SK-MEL-5 (cell line): ENCODE measurements around a stretch of chr5.

RAMPAGE:
- cytosol, long total RNA, result no peak
- long total RNA, result no peak
- nucleus, long total RNA, result no peak
These were observed 236.7 kb downstream of the SEMA6A start for GRCh38 chr5:116337764-116338567.

DNA sequence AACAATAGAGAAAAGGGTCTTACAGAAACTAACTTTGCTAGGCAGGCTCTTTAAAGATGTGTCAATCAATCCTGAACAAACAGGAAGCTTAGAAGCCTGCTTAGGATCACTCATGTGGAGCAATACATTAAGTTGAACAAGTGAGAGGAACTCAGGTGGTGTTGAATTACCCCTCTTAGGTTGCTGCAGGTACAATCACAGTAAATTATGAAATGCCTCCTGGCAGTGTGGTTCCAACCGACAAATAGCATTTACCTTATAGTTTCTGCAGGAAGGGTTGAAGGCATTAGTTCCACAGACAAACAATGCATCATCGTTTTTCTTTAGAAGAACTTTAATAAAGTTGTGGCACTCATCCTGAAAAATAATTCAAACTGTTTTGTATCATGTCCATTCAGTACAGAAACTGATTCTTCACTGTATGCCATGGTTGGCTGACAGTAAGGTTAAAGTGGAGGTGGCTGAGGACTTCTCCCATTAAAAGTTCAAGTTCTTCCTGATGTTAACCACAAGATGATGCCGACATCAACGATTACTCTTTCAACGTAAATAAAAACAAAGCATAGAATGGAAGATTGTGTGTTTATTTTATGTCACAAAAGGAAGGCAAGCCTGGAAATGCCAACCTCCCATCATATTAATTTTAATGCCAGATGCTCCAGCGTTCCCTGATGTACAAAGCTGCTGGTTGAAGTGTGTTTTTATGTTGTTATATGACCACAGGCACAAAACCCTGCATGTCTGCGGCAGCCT is 79.3 kb downstream of the SEMA6A start:
RAMPAGE:
- cytosol, long total RNA, result no peak
- long total RNA, result no peak
- nucleus, long total RNA, result no peak

GRCh38 chr5:116545928-116546881 is 28.4 kb downstream of the SEMA6A start:
RAMPAGE:
- cytosol, long total RNA, result no peak
- long total RNA, result no peak
- nucleus, long total RNA, result no peak

RAMPAGE:
- cytosol, long total RNA, result no peak
- long total RNA, result no peak
- nucleus, long total RNA, result no peak
These were observed 107.0 kb upstream of the SEMA6A start for GRCh38 chr5:116681669-116682007.

RAMPAGE:
- cytosol, long total RNA, result no peak
- long total RNA, result no peak
- nucleus, long total RNA, result no peak
These were observed 189.6 kb upstream of the SEMA6A start for GRCh38 chr5:116764097-116764687.

GRCh38 chr5:117454747-117455350 is 880.2 kb upstream of the SEMA6A start:
RAMPAGE:
- cytosol, long total RNA, result no peak
- long total RNA, result no peak
- nucleus, long total RNA, result no peak

DNA sequence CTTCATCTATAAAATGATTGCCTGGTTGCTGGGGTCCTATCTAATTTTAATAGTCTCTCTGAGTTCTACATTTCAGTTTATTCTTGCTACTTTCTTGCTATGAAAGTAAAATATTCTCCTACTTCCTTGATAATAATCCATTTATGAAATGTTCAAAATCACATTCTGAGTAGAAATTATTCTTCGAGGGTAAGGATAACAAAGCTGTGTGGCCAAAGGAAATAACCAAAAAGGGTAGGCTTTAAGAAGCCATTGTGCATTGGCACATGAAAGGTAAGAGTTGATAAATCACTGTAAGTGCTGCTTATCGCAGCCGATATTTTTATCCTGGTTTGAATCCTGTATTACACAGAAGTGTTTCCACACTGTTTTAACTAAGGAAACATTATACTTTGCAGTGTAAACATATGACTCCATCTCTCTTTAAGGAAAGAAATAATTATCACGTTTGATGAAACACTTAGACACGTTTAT is 85.9 kb upstream of the TNFAIP8 start:
RAMPAGE:
- cytosol, long total RNA, result no peak
- long total RNA, result no peak
- nucleus, long total RNA, result no peak

DNA sequence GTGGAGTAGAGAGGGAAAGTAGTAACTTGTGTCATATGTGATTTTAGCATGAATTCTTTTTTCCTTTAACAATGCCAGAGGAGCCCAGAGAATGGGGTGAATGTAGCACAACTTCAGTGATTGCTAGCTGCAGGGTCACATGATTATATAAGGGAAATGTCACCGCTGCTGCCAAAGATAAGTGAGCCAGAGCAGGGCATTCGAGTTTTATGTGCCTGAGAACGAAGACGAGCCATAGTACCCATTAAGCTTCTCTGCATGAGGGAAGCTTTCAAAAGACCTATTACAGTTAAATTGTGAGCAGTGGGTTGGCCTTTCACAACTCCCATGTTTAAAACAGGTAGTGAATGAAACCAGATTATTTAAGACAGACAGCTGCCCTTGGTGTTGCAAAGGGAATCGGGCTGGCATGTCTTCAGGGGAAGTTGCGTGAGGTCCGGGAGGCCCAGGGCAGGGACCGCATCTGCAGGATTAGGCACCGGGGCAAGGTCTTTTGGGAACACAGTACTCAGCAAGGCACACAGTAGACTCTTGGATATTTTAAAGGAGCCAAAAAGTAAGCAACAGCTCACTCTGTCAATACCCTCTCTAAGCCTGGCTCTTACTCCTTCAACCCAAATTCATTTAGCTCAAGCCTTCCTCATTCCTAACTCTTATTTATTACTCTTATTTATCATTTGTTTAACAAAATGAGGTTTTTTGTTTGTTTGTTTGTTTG is 82.3 kb upstream of the TNFAIP8 start:
RAMPAGE:
- cytosol, long total RNA, result no peak
- long total RNA, result no peak
- nucleus, long total RNA, result no peak

DNA sequence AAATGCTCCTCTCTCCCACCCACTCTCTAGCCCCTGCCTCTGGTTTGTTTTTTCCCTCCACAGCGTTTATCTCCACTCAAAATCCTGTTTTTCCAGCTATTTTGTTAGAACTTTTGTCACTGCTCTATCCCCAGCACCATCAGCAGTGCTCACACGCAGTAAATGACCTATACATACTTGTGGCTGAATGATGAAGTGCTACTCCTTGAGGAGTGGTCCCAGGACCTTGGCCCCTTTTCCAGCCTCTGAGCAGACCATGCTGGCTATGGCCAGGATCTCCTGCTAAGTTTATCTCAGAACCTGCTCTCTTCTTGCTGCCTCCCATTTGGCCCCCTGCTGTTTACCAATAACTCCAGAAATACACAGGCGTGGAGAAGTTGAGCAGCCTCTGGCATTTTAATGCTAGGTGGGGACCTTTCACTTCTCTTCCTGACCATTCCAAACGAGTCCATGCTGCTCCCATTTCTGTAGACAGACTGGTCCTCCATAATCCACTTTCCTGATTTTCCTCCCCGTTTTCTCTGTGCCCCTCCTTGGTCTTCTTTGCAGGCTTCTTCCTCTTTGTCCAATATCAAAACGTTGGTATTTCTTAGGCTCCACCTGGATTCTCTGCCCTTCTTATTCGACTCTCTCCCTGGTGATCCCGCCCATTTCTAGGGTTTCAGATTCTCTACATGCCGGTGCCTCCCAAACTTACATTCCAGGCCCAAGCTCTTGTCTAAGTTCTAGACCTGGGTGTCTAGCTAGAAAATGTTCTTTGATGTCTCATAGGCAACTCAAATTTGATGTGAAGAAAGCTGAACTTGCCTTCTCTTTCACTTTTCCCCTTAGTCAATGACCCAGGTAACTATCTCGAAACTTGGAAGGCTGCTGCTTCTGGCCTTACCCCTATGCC is 33.4 kb upstream of the TNFAIP8 start:
RAMPAGE:
- cytosol, long total RNA, result no peak
- long total RNA, result no peak
- nucleus, long total RNA, result no peak

GRCh38 chr5:119336206-119336621 is 19.6 kb upstream of the TNFAIP8 start:
RAMPAGE:
- cytosol, long total RNA, result no peak
- long total RNA, result no peak
- nucleus, long total RNA, result no peak

GRCh38 chr5:119337607-119338014 is 18.2 kb upstream of the TNFAIP8 start:
RAMPAGE:
- cytosol, long total RNA, result no peak
- long total RNA, result no peak
- nucleus, long total RNA, result no peak

DNA sequence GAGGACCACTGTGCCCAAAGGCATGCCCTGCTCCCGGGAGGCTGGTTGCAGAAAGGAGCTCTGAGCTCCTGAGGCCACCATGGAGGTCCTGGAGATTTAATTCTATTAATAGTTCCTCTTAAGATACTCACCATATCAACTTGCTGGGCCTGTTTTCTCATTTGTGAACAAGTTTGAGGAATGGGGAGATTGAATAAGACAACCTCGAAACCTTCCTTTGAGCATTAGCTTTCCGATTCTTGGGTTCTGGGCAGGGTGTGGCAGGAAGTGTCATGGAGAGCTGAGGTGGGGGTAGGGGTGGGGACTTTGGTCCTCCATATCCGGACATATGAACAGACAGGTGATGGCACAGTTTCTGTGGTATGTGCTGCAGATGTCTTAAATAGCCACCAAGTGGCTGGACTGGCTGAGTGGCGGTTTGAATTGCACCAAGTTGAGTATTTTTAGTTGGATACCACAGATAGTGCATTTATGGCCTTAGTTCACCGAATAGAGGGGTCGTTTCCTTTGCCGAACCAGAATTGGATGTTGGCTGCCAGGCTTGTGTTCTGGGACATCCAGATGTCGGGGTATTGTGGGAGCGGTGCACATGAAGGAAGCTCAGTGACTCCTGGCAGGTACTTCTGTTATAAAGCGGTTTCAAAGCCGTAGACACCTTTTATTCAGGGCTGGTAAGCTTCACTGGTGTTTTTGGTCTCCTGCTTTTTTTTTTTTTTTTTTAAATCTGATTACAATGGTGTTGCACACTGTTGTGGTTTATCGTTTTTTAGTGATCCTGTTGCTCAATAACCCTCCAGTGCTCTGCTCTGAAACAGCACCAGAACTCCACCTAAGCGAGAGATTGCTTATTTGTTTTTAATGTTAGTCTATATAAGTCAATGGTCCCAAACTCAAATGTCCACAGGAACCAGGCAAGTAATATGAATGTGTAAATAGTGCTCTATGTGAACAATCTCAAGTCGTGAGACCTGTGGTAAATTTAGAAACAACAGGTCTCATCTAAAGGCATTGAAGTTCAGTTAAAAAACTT is 15.1 kb upstream of the TNFAIP8 start:
RAMPAGE:
- cytosol, long total RNA, result no peak
- long total RNA, result no peak
- nucleus, long total RNA, result no peak

DNA sequence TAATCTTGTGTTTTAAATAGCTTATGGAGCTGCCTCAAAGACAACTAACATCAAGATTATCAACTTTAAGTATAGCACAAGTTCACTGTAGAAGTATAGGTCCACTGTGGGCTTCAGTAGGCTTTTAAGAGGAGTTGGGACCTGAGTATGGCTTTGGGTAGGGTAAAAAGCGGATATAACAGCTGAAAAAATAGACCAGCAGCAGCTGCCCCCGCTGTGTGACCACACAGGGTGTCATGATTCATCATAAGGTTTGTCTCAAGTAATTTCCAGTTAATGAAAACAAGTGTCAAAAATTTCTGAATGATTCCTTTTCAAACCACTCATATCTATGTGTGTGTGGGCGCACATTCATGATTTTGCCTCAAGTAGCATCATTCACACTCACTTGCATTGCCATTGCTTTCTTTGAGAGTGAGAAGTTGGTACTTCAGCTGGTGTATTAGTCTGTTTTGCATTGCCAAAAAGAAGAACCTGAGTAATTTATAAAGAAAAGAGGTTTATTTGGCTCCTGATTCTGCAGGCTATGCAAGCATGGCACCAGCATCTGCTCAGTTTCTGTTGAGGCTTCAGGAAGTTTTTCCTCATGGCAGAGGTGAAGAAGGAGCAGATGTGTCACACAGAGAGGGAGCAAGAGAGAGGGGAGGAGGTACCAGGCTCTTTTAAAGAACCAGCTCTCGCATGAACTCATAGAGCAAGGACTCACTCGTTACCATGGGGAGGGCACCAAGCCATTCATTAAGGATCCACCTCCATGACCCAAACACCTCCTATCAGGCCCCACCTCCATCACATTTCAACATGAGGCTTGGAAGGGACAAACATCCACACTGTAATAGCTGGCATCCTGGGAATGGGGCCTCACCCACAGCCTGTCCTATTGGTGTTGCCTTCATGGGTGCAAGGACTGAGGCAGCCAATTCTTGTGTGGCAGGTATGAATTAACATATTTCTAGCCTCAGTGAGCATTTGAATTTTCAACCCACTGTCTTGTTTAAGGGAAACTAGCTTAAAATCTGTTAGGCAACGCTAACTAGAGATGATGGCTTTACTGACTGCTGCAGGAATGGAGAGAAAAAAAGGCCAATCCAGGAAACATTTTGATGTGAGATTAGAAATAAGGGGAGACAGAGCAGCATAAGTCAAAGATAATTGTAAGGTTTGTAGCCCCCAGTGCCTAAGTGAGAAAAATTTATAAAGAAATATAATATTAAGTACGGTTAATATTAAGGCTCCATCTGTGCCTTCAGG is 11.8 kb upstream of the TNFAIP8 start:
RAMPAGE:
- cytosol, long total RNA, result no peak
- long total RNA, result no peak
- nucleus, long total RNA, result no peak

GRCh38 chr5:119356668-119357128 is 879 bp downstream of the TNFAIP8 start:
RAMPAGE:
- cytosol, long total RNA, result no peak
- long total RNA, result no peak
- nucleus, long total RNA, result no peak

RAMPAGE:
- cytosol, long total RNA, result no peak
- long total RNA, result no peak
- nucleus, long total RNA, result no peak
These were observed 40.4 kb upstream of the HSD17B4 start for GRCh38 chr5:119411695-119412493.

DNA sequence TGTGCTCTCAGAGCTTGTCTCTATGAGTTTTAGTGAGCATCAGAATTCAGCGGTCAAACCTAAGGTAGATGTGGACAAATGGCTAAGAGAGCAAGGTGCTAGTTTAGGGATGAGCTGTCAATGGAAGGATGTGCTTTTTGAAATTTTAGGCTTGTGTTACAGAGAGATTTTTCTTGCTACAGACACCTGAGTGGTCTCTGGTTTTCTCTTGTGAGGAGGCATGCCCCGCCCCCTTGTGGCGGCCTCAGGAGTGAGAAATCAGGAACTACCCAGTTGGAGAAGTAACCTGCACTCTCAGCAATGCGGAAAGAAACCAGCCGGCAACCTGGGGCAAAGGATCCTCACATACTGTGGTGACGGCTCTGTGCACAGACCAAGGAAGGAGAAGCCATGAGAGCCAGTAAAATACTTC is 16.9 kb upstream of the HSD17B4 start:
RAMPAGE:
- cytosol, long total RNA, result no peak
- long total RNA, result no peak
- nucleus, long total RNA, result no peak

GRCh38 chr5:120463321-120463741 is 769 bp upstream of the PRR16 start:
RAMPAGE:
- cytosol, long total RNA, result no peak
- long total RNA, result no peak
- nucleus, long total RNA, result no peak

DNA sequence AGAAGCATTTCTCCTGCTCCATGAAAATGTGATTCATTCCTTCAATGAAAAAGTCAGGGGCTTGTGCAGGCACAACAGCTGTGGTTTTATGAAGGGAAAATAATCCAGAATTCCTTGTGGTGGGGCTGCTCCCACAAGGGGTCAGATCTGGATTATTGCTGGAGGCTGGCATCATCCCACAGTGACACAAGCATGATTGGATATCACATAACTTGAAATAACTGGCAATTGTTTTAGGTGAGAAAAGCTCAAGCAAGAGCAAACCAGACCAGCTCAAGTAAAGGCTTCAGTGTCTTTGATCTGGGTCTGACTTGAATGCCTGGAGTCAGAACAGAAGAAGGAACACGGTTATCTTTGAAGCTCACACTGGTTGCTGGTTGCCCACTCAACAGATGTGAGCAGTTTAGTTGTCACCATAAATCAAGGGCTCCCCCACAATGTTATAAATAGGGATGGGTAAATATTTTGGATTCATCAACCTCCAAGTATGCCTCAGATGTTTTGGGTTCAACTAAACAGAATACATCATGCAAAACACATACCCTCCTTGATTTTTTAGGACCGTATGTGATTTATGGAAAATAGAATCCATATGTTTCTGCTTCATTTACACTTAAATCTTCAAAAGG is 3.1 kb upstream of the ZNF474 start:
RAMPAGE:
- cytosol, long total RNA, result no peak
- long total RNA, result no peak
- nucleus, long total RNA, result no peak

RAMPAGE:
- cytosol, long total RNA, result no peak
- long total RNA, result no peak
- nucleus, long total RNA, result no peak
These were observed 2.7 kb upstream of the ZNF474 start for GRCh38 chr5:122126778-122127010.

DNA sequence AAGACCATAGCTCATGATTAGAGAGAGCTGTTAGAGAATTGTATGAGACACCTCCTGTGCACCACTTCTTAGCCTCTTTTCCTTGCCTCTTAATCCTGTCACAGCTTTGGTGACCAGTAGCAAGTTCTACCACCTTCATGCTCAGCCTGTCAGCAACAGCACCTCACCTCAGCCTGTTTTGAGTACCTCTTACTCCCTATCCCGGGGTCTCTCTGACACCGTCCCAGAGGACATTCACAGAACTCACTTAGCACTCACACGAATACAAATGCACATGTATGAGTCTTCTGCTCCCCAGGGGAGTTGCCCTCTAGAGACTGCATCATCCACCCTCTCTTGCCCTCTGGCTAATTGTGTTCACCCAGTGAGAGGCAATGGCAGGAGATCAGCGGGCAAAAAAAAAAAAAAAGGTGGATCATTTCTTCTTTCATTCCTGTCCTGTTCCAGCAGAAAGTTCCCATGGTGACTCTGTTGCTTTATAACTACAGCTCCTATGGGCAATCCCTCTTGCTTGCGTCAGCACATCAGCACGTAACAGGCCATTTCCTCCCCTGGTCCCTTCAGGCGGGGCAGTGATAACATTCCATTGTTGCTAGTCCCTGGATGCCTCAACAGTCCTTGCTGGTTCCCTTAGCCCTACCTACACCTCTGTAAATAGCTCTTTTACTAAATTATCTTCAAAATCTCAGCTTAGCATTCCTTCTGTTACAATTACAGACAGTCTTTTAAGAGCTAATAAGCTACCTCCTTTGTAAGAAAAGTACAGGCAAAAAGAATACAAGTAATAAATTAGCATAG is 23.5 kb upstream of the SNX2 start:
RAMPAGE:
- cytosol, long total RNA, result no peak
- long total RNA, result no peak
- nucleus, long total RNA, result no peak